Kidney (tissue), 2 donors: ENCODE results near the genes HDAC9, FERD3L and ITGB8.

- PRO-cap = no peak
- RRBS = no CpG with 5 or more reads among the region's 1 CpG
Measured at GRCh38 chr7:17297091-17297437, 1.4 kb upstream of the AHR start.

GRCh38 chr7:17304911-17305376 is 6.5 kb downstream of the AHR start:
- PRO-cap = no peak
- RRBS = no CpG with 5 or more reads among the region's 2 CpGs

GRCh38 chr7:17305420-17305746 is 6.9 kb downstream of the AHR start:
- PRO-cap = no peak
- RRBS = no CpG with 5 or more reads among the region's 5 CpGs

GRCh38 chr7:17325345-17325961 is 27.0 kb downstream of the AHR start:
- PRO-cap = no peak
- RRBS = no CpG with 5 or more reads among the region's 3 CpGs

DNA sequence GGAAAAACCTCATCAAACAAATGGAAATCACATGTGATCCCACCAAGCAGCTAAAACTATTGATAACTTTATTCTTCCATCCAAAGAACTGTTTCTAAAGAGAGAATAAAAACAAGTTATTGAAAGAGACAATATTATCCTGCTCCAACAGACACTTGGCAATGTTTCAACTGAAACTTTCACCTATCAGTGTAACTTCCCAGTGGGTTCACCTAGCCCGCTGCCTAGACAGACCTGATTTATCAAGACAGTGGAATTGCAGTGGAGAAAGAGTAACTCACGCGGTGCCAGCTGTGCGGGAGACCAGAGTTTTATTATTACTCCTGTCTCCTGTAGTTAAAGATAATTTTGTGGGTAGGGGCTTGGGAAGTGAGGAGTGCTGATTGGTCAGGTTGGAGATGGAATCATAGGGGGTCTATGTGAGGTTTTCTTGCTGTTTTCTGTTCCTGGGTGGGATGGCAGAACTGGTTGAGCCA is 199.8 kb downstream of the AHR start:
- PRO-cap = no peak
- RRBS = no CpG with 5 or more reads among the region's 4 CpGs

DNA sequence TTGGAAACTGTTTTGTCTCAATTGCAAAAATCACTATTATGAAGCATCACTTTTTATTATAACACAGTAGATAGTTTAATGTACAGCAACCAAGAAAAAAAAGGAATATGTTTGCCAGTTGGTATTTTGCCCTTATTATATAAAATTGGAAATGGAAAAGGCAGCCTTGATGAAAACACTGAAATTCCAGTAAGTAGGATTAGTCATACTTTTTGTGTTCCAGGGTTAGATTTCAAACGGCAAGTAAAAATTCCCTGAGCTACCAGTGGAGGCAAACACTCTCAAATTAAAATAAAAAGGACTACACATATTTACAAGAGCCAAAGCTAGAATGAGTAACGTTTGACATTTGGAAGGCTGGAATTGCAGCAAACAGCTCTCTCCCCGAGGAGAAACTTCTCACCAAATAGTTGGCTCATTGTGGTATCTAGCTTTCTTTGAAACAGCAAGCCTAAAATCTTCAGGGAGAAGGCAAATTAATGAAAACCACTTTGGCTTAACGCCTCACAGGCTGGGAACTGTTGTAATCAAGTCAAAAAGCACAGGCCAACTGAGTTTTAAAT is 288.5 kb downstream of the SNX13 start:
- PRO-cap = no peak
- RRBS = no CpG with 5 or more reads among the region's 4 CpGs

DNA sequence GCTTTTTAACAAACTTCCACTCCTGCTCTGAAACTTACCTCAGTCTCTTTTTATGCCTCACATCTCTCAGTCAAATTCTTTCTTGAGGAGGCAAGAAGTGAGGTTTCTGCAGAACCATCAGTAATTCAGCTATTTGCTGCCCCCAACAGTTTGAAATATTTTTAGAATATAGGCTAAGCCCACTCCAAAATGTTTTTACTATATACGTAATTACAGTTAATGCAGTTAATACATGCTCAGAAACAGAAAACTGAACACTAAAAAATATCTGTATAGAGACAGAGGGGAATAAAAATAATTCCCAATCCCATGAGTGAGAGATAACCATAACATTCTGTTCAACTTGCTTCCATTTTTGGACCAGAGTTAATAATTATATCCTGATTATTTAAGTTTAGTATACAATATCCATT is 78.4 kb downstream of the SNX13 start:
- PRO-cap = no peak
- RRBS = no CpG with 5 or more reads among the region's 1 CpG

DNA sequence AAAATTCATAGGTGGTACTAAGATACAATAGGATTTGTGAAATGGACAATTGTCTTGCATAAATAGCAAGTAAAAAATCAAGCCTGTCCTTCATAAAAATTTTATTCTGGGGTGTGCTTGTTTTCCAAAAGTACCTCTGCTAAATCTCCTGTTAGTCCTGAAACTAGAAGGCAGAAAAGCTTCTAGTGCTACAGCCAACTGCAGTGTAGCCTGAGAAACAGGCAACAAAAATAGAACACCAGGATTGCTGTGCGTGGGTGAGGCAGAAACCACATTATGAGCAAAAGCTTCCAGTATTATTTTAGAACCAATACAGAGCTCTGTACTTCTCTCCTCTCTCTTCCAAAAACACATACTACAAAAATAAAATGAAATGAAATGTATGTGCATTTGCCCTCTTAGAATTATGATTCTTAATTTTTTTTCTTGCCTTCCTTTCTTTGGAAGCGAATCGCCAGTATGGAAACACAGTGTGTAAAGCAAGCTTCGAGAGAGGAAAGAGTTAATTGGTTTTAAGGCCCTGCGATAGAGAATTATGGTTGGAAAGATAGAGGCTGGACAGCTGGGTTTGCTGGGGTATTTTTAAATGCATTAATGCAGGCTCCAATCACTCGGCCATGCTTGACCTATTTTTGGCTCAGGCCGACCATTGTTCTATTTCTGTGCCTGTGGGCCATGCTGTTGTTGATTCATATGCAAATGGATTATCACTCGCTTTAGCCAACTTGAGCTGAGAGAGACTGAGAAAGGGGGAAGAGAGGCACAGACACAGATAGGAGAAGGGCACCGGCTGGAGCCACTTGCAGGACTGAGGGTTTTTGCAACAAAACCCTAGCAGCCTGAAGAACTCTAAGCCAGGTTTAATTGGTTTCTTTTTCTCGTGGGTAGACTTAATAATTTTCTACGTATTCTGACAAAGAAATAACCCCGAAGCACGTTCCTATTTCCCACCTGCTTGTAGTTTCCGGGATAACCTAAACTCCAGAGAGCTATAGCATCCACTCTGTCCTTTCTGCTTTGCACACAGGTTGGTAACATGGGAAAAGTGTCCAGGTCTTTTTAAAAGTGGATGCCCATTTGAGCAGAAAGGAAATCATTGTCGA is at the start of gene HDAC9:
HDAC9 (plus strand) TSS at position 753 of the 1,103 bp plus-strand sequence.
- PRO-cap = unidirectional peak, plus-strand start at position 743 of the sequence
- RRBS = 0% methylated on average over 1 of the region's 15 CpGs

GRCh38 chr7:18521828-18522706 is 26.5 kb downstream of the HDAC9 start:
- PRO-cap = no peak
- RRBS = no CpG with 5 or more reads among the region's 8 CpGs

GRCh38 chr7:19080054-19080424 is 37.4 kb downstream of the TWIST1 start:
- PRO-cap = no peak

DNA sequence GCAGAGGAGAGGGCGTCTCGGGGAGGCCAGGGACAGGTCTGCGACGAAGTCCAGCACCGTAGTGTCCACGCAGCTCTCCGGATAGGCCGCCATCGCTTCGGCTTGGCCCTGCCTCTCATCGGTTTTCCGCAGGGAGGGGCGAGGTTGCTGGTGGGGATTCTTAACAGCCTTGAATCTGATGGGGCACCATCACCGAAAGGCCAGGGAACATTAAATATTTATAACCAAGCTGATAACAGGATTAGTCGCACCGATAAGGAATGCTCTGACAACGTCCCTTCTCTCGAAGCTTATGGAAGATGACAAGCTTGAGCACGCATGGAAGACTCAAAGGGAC is at the start of gene FERD3L:
FERD3L (minus strand) TSS at position 152 of the 337 bp plus-strand sequence.
- PRO-cap = no peak
- RRBS = 8% methylated on average over 6 of the region's 19 CpGs

- PRO-cap = no peak
- RRBS = no CpG with 5 or more reads among the region's 7 CpGs
Measured at GRCh38 chr7:20122032-20122607, 95.1 kb downstream of the MACC1 start.

DNA sequence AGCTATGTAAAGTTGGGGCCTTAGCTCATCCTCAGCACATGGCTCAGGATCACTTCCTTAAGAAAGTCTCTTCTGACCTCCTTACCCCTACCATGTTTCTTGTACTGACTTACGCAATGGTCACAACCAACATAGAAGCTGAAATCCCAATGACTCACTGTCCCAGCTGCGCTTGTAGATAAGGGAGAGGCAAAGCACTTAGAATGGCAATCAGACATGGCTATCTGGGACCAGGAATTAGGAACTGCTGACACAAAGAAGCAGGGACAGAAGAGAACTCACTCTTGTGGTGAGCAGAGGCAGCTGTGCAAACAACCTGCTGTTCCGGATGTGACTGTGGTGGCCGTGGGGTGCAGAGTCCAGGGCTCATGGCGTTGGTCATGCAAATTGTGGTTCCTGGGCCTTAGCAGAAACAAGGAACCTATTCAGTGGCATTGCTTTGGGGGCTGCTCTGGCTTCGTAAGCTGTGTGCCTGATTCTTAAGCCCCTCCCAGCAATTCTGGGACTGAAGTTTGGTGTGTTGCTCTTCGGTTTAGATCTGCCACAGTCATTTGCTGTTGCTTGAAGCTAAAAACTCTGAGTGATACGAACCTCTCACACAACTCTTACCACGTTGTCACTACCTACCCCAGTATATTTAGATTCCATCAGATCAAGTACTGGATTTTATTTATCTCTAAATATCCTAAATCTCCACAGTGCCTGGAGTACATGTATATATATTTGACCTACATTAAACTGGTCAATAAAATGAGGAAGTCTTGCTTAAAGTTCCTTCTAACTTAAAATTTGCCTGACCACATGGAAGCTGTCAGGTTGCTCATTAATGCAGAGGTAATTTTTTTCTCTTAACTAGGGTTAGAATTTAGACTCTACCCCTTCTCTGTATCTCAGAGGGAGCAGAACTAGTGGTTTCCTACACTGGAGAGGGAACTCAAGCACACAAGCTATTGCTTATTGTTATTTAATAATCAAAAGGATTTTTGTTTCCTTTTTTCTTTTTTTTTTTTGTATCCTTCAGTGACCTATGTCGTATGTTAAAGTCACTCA is 2.9 kb upstream of the MACC1 start:
- PRO-cap = no peak
- RRBS = no CpG with 5 or more reads among the region's 10 CpGs

DNA sequence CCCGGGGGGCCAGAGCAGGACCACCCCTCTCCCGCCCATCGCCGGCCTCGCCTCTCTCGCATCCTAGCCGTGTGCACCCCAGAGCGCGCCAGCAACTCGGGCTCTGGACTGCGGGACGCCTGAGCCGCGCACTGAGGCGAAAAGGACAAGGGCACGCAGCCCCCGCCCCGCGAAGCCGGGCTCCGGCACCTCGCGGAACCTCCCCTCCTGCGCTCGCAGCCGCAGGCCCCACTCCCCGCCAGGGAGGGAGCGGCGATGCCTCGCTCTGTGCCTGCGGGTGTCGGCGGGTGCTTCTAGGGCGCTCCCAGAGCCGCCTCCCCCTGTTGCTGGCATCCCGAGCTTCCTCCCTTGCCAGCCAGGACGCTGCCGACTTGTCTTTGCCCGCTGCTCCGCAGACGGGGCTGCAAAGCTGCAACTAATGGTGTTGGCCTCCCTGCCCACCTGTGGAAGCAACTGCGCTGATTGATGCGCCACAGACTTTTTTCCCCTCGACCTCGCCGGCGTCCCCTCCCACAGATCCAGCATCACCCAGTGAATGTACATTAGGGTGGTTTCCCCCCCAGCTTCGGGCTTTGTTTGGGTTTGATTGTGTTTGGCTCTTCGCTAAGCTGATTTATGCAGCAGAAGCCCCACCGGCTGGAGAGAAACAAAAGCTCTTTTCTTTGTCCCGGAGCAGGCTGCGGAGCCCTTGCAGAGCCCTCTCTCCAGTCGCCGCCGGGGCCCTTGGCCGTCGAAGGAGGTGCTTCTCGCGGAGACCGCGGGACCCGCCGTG is at the start of gene ITGB8:
ITGB8 (plus strand) TSS at position 81 of the 772 bp plus-strand sequence.
- PRO-cap = bidirectional peak, plus-strand start at position 231 of the sequence, minus-strand start outside the sequence
- RRBS = 2% methylated on average over 19 of the region's 63 CpGs

GRCh38 chr7:20784333-20784654 is 2.4 kb downstream of the SP8 start:
- PRO-cap = no peak
- RRBS = no CpG with 5 or more reads among the region's 42 CpGs

DNA sequence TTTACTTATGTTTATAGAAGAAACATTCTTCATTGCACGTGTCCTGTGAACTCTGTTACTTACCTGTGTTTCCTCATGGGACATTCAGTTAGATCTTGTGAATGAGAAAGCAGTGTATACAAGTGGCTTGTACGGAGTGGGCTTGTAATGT is 74.3 kb downstream of the DNAH11 start:
- PRO-cap = no peak
- RRBS = no CpG with 5 or more reads among the region's 2 CpGs

DNA sequence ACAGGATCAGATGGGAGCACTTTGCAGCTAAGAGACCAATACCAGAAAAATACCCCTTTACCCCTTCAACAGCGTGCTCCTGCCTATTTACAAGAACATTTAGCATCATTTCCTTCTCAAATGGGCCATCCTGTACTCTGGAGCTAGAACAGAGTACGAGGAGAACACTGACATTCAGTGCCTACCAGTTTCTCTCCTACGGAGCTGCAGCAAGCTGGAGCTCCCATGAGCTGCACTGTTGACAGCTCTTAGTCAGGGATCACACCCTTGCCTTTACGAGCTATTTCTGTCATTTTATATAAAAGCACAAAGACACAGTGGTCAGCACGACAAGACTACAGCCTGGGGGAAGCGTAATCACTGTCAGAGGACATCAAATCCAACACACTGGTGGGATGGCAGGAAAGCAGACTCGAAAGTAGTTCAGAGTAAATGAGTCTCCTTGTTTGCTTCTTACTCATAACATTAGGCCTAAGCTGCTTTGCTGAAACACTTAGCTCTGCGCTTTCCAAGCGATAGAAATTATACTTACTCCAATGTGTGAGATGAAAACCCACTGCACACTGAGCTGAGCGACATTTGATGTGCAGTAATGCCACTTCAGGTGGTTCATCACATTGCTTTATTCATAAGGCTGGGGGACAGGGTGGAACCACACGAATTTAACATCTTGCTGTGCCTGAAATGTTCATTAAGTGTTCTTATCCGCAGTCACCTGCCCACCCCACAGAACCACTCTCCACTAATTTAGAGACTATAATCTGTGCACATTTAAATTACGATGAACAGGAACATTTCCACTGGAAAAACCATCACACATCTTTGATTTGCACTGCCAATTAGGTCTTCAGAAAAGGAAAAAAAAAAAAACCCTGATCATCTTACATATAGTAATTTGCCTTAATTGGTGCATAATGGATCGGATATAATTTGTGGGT is 2.6 kb downstream of the CDCA7L start:
- PRO-cap = no peak
- RRBS = no CpG with 5 or more reads among the region's 14 CpGs

DNA sequence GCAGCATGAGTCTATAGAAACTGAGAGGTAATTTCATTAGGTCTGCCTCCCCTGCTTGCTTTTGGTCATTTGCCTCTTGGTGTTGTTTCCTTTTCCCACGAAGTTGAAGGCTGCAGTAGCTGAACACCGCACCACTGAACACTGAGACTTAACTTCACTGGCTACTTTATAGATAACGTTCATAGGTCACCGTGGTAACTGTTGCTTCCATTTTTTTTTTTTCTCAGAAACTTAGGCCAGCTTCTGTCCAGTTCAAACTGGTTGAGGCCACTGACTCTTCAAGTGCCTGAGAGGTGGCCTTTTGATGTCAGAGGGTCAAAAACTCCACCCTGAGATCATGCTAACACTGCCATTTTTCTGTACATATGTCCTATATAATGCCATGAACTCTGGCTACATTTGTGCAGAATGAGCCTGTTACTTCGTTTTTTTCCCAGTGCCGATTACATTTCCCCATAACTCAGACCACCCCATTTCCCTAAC is 3.5 kb upstream of the CDCA7L start:
- PRO-cap = no peak
- RRBS = no CpG with 5 or more reads among the region's 6 CpGs

DNA sequence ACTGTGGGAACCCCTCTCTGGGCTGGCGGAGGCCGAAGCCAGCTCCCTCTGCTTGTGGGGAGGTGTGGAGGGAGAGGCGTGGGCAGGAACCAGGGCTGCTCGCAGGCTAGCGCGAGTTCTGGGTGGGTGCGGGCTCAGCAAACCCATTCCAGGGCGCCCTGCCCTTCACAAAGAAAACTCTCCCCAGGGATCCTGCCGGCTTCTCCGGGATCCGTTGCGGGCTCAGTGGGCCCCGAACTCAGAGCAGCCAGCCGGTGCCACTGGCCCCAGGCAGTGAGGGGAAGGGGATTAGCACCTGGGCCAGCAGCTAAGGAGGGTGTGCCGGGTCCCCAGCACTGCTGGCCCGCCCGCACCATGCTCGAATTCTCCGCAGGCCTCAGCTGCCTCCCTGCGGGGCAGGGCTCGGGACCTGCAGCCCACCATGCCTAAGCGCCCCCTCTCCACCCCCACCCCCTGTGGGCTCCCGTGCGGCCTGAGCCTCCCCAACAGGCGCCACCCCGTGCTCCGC is 144.6 kb upstream of the CDCA7L start:
- PRO-cap = no peak
- RRBS = 86% methylated on average over 5 of the region's 27 CpGs

DNA sequence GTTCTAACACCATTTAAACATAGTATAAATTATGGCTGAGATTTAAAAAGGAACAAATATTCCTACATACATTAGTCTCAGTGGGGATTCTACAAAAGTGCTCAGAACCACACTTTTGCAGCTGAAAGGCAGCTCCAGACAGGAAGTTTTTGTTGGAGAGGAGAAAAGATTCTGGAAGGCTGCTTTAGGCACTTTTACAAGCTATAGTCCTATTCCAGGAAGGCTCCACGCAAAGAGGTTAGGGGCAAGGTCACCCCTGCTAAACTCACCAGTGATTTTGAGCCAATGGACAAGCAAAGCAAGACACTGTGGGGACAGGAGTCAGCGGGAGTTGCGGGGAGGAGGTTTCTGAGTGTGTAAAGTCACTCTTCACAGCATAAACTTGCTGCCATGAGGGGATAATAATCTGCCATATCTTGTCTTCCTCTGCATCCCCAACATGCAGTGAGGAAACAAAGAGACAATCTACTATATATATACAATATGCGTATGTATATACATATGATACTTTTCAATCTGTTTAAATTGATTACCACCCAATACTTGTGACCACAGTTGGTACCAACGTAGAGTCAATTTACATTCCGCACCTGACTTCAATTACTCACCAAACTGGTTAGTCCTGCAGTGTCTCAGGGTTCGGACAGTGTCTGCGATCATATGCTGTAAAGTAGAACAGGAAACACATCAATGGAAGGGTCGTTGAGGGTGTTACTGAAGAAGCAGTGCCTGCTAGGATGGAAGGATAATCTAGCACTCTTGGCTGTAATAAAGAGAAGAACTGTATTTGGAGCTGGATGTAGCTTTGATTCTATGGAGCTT is 179.5 kb upstream of the CDCA7L start:
- PRO-cap = no peak
- RRBS = no CpG with 5 or more reads among the region's 9 CpGs